CD14-positive monocyte (primary cell): ENCODE results near the genes GCA, FIGN, COBLL1, SLC38A11 and SCN2A.

GRCh38 chr2:160446289-160446949 is 47.2 kb downstream of the RBMS1 start:
- CAGE, long polyA plus RNA = no peak

DNA sequence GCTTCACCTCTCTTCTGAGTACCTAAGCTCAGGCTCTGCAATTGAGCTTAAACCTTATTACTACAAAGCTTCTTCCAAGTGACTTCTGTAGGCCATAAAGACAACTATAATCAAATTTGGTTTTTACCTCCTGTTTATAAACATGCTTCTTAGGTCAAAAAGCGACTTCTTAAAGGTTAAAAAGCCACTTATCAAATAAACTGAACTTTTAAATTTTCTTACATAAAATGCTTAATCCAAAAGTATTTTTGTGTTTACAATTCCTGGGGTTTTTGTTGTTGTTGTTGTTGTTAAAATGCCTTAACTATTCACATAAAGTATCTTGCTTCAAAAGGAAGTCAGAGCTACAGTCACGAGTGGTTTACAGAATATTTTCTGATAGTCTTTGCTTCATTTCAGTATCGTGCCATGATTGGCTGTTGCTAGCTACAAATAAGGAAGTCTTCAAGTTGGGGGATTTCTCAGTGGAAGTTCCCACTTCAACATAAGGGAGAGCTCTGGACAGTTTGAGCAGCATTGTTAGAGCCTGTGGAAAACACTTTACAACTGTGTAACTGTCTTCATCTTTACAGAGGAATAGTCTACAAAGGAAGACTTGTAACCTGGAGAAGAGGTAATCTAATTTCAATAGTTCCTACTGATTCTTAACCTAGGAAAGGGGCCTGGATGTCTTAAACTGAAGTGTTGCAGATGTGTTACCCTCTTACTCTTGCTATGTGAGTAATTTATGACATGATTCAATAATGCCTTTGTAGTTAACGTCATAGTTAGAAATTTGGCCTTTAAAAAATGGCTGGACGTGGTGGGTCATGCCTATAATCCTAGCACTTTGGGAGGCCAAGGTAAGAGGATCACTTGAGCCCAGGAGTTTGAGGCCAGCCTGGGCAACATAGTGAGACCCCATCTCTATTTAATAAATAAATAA is 23.5 kb upstream of the TANK start:
- CAGE, long polyA plus RNA = start-site peak on the plus strand centred at position 512 of the sequence, 7 bp wide, 68 and 175 reads in 2 replicates

- CAGE, long polyA plus RNA = no peak
Observed at GRCh38 chr2:161243103-161243826, 65.0 kb upstream of the PSMD14 start.

- CAGE, long polyA plus RNA = no peak
Observed at GRCh38 chr2:161245235-161246000, 62.8 kb upstream of the PSMD14 start.

DNA sequence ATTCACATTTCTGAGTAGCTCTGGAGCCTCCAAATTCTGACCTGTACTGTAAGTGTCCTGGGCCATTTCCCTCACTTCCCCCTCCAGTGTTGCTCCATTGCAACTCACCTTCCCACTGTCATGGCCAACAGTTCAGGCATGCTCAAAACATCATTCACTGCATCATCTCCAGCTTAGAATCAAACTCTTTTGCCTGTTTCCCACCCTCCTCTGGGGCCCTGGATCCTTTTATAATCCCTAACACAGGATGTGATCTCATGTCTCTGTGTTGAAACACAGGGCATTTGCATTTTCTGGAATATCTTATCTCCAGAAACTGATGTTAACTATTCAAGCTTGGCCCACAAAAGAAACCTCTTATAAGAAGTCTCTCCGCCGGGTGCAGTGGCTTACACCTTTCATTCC is 3.0 kb downstream of the DPP4 start:
- CAGE, long polyA plus RNA = no peak

- CAGE, long polyA plus RNA = no peak
Observed at GRCh38 chr2:162261071-162261499, 17.8 kb upstream of the FAP start.

DNA sequence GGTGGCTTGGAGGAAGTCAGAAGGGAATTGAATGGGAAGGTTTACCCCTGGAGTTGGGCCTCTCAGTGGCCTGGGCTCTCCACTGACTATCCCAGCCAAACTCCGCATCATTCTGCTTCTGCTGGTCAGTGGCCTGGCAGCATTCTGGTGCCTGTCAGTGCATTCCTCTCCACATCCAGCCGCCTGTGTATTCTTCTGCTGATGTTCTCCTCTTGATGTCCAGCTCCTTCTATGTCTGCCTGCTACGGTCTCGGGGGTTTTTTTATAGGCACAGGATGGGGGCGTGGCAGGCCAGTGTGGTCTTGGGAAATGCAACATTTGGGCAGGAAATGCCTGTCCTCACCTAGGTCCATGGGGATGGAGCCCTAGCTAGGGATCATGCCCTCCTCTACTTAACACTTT is 10.4 kb upstream of the IFIH1 start:
- CAGE, long polyA plus RNA = no peak

DNA sequence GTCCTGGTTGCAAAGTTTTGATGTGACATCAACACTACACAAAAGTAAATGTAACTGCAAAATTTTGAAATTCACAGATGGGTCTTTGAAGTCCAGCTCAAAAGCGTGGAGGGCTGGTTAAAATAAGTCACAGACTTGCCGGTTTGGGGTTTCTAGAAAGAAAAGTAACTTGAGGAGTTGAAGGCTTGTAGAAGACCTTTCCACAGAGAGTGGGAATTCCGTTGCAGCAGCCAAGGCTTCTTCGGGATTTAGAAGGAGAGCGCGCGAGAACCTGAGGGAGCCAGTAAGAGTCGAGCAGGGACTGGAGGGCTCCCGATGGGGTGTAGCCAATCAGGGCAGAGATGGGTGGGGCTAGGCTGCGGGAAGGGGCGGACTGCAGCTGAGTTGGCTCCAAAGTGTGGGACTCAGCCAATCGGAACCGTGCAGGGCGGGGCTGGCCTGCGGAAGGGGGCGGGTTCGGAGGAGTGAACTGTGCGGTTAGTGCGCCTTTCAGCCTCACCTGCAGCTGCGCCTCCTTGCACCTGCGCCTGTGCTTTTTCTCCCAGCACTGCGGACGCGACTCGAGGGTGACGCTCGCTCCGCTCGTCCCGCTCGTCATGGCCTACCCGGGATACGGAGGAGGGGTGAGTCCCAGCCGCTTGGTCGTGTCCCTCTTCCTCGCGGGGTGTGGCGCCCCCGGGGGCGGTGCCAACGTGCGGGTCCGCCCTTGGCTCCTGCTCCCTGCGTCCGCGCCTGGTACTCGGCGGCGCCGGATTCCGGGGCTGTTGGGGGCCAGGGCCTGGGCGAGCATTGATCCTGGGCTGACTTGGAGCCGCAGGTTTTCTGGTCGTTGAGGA is at the start of gene GCA:
TSS of gene GCA (plus strand) at position 480 of the 836 bp plus-strand sequence.
- CAGE, long polyA plus RNA = start-site peak on the plus strand centred at position 475 of the sequence, 59 bp wide, 400 and 668 reads in 2 replicates

- CAGE, long polyA plus RNA = no peak
Observed at GRCh38 chr2:162839316-162839898, 840 bp upstream of the KCNH7 start.

DNA sequence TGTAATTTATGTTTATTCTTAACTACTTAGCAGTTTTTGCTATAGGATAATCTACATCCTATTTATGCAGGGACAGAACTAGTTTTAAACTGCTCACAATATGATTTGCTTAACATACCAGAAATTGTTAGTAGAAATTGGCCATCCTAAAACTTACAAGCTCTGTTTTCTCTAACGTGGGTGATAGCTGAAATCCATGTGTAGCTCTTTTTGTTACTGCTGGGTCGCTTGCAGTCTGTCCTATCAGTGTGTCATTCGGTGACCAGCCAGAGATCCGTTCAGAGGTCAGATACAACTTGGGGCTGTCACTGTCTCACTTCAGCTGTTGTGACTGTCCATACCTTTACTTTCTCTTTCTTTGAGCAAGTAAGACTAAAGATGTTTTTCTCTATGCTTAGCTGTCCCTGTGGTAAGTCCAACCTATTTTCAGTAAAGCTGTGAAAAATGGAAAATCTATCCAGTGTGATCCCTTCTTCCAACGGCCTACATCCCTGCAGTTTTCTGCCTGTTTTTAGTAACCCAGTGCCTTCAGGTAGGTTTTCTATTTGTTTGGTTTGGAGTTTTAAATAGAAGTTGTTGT is 282.9 kb upstream of the KCNH7 start:
- CAGE, long polyA plus RNA = no peak

DNA sequence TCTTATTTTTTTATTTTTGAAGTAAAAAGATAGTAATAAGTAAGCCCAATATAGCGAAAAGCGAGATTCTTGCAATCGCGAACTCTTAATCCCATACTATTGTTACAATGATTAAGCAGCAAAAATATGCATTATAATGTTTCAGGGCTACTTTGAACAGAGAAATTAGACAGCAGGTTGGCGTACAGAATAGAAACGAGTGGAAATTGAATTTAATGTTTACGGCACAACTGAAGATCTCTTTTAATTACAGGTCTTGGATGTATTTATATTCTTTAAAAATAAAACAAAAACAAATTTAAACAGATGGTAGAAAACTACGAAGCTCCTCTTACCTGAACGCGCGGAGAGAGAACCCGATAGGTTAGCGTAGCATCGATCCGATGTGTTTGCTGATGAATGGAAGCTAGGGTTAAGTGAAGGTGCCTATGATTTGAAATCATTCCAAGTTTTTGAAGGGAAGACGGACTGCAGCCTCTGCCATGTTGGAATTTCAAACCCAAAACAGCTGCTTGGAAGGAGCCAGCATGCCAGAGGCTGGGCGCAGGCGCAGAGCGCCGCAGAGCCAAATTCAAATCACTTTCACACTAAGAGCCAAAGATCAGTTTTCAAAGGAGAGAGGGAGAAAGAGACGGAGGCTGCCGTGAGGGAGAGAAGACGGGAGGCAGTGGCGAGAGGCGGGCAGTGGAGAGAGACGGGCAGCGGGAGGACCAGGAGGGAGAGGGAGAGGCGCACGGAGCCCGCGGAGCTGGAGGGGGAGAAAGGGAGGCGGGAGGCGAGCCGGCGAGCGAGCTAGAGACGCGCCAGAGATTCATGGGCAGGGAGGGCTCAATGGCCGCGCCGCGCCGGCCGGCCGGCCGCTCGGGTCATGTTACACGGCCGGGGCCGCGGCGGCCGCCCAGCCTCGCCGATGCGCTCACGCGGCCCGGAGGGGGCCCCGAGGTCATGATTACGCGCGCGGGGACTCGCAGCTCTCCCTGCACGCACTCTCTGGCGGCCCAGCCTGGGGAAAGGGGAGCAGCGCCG is at the start of gene FIGN:
TSS of gene FIGN (minus strand) at position 506 of the 1,026 bp plus-strand sequence.
- CAGE, long polyA plus RNA = no peak

DNA sequence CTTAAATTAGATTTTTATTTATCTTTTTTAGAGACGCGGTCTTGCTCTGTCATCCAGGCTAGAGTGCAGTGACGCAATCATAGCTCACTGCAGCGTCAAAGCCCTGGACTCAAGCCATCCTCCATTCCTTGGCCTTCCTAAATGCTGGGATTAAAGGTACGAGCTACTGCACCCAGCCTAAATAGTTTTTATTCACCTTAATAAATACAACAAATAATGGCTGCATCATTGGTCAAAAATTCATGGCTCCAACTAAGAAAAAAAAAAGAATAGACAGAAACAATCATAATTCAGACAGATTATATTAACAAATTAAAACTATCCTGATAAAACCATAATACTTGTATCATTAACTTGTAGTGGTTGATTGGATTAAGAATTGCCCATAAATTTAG is 415.8 kb upstream of the FIGN start:
- CAGE, long polyA plus RNA = no peak

DNA sequence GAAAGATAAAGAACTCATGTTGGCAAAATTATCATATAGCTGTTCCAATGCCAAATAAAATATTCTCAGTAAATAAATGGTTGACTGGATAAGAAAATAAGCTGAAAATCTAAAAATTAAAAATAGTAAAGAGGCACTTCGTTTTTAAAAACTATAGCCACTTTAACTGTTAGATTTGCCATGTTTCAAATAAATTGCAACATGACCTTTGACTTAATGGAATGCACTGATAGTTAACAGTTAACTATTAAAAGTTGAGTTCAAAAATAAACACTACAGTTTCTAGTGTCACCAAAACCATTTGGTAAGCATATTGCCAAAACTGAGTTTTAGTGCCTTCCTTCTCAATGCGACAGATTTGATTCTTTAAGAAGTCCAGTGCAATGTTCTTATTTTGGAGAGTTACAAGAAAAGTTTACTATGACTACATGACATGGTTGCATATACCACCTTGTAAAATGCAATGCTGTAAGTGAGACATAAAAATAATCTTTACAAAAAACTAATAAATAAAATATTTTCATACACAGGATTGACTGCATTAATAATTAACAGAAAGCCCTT is 54.0 kb downstream of the GRB14 start:
- CAGE, long polyA plus RNA = no peak

GRCh38 chr2:164568340-164568742 is 52.9 kb downstream of the GRB14 start:
- CAGE, long polyA plus RNA = no peak

- CAGE, long polyA plus RNA = no peak
Observed at GRCh38 chr2:164782066-164782722, 59.4 kb downstream of the COBLL1 start.

GRCh38 chr2:164786861-164787602 is 54.6 kb downstream of the COBLL1 start:
- CAGE, long polyA plus RNA = no peak

DNA sequence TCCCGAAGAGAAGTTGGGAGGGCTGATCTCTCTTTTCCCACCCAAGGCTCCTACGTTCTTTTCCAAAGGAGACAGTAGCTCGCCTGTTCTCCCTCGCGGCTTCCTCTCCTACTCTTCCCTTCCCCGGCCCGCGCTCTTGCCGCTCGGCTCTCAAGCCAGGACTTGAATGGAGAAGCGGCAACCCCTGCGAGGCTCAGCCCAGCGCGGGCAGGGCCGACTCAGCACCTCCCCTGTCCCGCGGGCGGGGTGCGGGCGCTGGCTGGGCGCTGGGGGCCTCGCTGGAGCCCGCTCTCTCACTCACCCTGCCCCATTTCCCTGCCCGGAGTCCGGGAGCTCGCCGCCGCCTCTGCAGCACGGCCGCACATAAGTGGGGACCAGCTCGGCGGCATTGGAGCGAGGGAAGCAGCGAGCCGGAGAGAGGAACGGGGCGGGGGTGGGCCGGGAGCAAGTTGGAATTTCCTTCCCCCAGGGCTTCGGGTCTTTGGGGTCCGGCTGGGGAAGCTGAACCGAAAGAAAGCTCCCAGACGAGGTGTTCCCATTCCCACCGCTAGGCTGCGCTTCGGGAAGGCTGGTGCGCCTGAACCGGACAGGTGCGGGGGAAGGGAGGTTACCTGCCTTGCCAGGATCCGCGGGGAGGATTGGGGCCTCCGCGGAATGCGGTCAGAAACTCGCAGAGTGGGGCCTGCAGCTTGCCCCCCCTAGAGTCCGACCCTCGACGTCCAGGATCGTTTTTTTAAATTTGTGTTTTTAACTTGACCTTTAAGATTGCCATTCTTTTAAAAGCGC is at the start of gene COBLL1:
TSS of gene COBLL1 (minus strand) at position 168 of the 786 bp plus-strand sequence.
- CAGE, long polyA plus RNA = no peak

GRCh38 chr2:164954962-164955757 is at the start of gene SLC38A11:
TSS of gene SLC38A11 (minus strand) at chr2:164955525.
- CAGE, long polyA plus RNA = no peak

DNA sequence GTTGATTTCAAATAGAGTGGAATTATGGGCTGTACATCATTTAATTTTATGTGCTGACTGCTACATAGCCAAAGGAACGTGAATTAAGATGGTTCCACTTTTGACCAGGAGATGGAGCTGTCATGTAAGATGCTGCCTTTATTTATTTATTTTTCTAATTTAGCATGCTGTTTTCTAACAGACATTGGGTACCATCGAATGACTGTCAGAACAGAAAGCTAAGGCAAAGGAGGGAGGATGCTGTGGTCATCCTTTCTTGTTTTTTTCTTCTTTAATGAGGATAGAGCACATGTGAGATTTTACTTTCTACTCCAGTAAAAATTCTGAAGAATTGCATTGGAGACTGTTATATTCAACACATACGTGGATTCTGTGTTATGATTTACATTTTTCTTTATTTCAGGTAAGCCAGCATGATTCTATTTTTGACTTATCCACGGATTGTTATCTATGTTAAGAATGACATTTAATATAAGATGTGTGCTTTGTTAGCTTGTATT is at the start of gene SCN2A:
TSS of gene SCN2A (plus strand) at position 177 of the 500 bp plus-strand sequence.
- CAGE, long polyA plus RNA = no peak

- CAGE, long polyA plus RNA = no peak
Observed at GRCh38 chr2:165795018-165795535, 1.0 kb upstream of the GALNT3 start.